Left common carotid artery plus branches (tissue), 1 donor: ENCODE data around the genes CIB2, ACSBG1 and TMED3.

- PRO-cap, result no peak
Measured at GRCh38 chr15:78054950-78055305, 22.6 kb downstream of the TBC1D2B start.

- PRO-cap, result no peak
Measured at GRCh38 chr15:78056692-78057186, 20.8 kb downstream of the TBC1D2B start.

- PRO-cap, result no peak
Measured at GRCh38 chr15:78083868-78084826, 6.6 kb upstream of the TBC1D2B start.

GRCh38 chr15:78130834-78132147 lies at the start of gene CIB2:
TSS of gene CIB2 (minus strand) at chr15:78131445.
- PRO-cap, result bidirectional peak, plus-strand start at chr15:78131491, minus-strand start at chr15:78131362

GRCh38 chr15:78169495-78169984 lies 20.4 kb downstream of the IDH3A start:
- PRO-cap, result no peak

DNA sequence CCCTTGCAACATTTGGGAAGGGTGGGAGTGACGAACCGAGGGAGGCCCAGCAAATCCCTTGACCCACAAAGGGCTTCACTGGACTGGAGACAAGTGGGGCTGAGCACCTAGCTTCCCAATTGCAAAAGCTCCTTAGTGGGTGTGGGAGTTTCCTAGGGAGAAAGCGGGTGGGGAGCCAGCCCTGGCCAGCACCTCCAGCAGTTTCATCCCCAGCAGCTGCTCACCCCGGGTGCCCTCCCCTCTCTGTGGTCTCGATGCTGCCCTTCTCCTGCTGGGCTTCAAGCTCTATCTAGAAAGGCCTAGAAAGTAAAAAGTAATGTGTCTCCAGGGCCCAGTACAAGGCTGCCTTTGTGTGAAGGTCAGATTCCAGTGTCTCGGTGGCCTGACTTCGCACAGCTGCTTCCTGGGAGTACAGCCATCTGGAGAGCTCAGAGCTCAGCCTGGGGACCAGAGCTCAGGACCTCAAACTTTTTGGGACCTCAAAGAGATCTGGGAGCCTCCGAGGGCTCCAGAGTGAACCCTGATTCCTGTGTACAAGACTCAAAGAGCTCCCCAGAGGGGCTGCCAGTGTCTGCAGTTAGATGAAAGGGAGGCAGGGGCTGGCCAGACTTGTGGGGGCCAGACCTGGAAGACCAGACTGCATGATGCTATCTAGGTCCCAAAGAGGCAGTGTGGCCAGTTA lies 29.4 kb downstream of the ACSBG1 start:
- PRO-cap, result no peak

GRCh38 chr15:78234299-78234987 lies at the start of gene ACSBG1:
TSS of gene ACSBG1 (minus strand) at chr15:78234565.
- PRO-cap, result no peak

DNA sequence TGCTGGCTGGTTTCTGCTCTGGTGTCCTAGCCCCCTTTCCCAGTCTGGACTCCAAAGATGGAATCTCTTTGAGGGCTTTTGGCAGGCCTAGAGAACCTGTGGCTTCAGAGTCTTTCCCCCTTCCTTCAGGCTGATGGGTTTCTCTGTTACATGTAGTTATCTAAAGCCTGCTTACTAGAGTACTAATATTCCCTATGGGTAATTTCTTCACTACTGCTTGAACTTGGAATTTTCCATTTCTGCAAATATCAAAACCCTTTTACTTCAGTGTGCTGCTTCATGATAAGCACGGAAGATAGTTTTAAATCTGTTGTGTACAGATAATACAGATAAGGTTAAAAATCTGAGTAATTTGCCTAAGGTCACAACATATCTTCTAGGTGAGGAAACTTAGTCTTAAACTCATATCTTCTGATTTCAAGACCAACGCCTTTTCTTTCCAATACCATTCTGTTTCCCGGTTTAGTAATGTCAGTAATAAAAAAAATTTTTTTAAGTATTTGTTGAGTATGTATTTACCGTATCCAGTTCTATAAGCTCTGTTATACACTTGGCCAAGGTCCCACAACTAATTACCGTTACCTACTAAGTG lies 10.8 kb downstream of the IREB2 start:
- PRO-cap, result no peak

DNA sequence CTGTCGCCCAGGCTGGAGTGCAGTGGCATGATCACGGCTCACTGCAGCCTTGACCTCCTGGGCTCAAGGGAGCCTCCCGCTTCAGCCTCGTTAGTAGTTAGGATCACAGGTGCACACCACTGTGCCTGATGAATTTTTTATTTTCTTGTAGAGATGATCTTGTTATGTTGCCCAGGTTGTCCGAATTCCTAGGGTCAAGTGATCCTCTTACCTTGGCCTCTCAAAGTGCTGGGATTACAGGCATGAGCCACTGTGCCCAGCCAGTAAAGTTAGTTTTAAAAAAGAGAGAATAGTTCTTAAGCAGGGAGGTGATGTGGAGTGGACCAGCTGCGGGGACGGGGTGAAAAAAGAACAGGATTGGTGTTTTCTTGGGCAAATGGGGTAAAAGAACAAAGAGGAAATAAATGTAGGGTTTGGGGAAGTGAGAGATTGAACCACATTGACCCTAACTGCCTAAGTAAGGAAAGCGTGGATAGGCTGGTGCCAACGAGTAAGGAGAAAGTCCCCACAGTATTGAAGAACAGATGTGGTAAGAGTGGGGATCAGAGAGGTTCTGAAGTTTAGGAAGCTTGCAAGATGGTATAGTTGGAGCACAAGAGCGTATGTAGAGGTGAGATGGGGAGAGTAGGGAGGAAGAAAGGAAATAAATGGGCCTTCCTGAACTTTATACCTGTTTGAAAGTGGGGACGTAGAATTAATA lies 16.9 kb downstream of the IREB2 start:
- PRO-cap, result no peak

- PRO-cap, result no peak
Measured at GRCh38 chr15:78761348-78762194, 49.7 kb downstream of the ADAMTS7 start.

GRCh38 chr15:78872087-78872399 lies 647 bp upstream of the MORF4L1 start:
- PRO-cap, result no peak

DNA sequence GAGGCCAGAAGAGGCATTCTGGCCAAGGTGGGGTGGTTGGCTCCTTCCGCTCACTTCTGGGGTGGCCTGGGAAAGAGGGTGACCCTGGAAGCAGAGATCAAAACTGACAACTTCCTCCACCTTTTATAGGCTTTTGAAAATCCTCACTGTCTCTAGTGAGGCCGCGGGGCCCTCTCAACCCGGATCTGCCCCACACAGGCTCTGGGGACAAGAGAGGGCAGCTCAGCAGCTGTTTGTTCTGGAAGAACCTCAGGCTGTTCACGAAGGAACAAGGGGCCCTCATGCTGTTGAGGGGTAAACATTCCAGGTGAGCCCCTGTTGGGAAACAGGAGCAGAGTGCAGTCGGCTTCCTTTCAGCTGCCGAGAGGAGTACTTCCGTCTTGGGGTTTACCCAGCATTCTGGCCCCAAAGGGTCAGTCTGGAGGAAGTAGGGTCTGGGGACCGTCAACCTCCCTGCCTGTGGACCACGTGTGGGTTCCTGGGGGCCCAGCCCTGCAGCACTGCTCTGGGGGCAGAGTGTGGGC lies 49.0 kb upstream of the CTSH start:
- PRO-cap, result no peak

DNA sequence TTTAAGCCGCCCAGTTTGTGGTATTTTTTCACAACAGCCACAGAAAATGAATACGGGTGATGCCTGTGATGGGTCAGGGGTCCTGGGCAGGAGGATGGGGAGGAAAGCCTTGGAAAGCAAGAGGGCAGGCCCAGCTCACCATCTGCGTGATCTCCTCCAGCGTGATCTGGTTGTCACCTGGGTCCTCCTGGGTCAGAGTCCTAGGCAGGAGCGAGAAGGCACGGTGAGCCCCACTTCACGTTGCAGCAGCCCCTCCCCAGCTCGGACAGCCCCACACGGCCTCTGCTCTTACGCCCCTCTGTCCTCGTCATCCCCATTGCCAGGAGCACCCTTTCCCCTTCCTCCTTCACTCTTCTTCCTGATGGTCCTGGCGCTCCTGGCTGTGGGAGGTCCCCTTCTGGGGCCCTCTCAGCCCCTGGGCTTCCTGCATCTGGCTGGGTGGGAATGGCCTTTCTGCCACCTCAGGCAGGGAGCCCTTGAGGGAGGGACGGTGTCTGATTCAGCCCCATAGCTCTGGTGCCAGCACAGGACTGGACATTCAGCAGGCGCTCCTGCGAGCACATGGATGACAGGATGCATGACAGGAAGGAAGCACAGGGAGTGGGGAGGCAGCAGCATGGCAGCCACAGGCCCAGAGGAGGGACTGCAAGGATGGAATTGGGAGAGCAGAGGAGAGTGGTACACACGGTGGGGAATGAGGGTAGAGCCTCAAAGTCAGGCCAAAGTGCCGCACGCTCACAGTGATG lies 50.9 kb upstream of the CTSH start:
- PRO-cap, result no peak

DNA sequence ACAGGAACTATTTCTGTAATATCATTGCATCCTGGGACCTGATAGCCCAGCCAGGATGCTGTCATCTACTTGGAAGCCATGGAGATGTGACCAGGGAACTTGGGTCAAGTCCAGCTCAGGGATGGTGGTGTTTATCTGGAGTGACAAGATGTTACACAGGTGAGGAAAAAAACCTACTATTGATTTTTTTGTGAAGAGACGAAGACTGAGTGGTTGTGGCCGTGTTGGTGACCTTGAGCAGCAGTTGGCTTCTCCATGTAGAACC lies 46.6 kb upstream of the ANKRD34C start:
- PRO-cap, result unidirectional peak, plus-strand start at position 186 of the sequence

DNA sequence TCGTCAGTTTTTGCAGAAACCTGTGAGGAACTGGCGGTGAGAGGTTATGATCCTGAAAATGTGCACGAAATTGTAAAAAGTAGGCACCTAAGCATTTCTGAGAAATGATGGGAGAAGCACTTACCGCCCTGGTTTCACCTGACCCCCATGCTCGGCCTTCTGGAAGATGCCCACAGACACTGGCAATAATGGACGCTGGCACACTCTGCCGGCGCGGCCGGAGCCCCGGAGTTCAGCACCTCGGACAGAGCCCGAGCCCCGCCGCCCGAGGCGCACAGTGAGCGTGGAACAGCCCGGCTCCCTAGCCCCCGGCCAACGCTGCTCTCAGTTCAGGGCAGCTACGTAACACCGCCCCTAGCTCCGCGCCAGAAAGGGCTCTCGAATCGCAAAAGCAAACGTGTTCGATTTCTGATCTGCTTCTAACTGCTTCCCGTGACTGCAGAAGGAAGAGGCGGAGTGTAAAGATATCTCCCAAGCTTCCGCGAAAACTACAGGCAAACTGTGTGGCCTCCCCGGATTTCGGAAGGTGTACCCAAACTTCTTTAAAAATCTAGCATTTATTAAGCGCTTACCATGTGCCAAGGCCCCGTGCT lies 1.1 kb downstream of the ANKRD34C start:
- PRO-cap, result no peak

DNA sequence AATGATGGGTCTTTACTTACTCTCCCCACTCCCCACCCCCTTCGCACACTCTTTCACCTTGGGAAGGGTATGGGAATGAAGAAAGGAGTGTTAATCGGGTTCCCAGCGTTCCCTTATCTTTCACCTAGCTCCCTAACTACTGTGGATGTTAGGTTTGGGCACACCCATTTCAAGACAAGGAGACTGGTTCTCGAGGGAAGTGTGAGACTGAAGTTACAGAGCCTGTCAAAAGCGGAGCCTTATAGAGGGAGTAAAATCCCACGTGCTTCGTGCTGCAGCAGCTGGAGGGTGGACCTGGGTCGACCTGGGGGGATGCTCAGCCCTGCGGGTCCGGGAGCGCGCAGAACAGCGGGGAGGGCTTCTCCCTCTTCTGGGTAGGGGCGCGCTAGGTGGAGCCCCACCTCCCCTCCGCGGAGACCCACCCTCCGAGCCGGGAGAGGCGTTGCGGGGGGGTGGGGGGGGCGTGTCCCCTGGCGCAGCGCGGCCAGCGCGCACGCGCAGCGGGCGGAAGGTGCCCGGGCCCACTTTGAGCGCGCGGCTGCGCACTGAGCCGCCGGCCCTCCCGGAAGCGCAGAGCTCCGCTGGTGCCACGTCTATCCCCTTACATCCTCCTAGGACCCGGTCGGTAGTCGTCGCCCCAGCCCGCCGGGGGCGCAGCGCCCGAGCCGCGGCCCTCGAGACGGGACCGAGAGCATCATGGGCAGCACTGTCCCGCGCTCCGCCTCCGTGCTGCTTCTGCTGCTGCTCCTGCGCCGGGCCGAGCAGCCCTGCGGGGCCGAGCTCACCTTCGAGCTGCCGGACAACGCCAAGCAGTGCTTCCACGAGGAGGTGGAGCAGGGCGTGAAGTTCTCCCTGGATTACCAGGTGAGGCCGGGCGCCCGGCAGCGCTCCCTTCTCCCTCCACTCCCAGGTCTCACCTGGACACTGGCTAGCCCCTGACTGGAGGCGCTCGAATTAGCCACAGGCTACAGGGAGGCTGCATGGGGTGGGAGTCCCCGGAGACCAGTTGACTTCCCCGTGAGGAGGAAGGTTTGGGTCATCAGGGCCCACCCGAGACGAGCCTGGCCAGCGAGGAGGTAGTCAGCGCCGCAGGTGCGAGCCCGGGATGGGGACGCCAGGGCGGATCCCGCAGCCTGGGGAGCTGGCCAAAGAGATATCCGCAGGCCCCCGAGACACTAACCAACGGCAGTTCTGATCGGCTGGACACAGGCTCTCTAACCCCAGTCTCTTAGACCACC lies at the start of gene TMED3:
TMED3 (plus strand) TSS at position 559 of the 1,238 bp plus-strand sequence.
- PRO-cap, result no peak

DNA sequence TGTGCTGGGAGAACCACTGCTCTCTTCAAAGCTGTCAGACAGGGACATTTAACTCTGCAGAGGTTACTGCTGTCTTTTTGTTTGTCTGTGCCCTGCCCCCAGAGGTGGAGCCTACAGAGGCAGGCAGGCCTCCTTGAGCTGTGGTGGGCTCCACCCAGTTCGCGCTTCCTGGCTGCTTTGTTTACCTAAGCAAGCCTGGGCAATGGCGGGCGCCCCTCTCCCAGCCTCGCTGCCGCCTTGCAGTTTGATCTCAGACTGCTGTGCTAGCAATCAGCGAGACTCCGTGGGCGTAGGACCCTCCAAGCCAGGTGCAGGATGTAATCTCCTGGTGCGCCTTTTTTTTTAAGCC lies 59.0 kb downstream of the MINAR1 start:
- PRO-cap, result no peak

GRCh38 chr15:79853527-79853822 lies 43.3 kb downstream of the MTHFS start:
- PRO-cap, result no peak

DNA sequence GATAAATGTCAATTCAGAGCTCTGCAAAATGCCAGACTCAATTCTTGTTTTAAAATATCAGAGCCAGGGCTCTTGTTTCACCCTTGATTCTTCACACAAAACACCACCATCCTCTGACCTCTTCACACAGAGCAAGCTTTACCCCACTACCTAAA lies 25.5 kb upstream of the MTHFS start:
- PRO-cap, result no peak

GRCh38 chr15:80081140-80082142 lies 22.0 kb downstream of the ZFAND6 start:
- PRO-cap, result no peak